ENCODE measurements around a stretch of chr14.

DNA sequence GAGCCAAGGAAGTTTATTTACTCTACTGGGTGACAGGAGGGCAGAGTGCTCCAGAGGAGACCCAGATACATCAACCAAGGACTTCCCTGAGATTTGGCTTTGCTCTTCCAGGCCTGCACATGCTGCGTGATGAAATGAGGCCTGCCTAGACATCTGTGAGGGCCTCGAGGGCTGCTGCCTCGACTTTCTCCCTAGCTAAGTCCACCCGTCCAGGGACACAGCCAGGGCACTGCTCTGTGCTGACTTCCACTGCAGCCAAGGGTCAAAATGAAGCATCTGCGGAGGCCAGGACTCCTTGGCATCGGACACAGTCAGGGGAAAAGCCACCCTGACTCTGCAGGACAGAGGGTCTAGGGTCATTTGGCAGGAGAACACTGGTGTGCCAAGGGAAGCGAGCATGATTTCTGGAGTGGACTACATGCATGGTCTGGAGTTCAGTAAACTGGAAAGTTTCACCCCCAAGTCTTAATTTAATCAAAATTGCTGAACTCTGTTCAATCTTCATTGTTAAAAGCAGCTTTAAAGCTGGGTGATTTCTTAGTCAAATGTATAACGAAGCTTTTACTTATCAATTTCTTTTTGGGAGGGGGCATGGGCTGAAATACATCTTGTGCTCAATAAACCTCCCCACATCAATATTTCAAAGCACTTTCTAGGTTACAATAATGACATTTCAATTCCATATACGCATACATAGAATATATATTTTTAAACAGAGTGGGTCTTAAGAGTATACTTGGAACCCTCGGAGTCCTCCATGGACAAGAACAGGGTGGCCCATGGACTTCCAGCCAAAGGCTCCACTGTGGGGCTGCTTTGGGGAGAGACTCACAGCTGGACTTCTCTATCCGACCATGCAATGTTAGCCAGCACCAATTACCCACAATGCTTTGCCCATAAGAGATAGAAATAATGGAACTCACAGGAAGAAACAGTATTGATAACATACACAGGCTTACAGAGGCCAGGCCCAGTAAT is 10.9 kb downstream of the SLC25A47 start:
- PRO-cap = no peak

DNA sequence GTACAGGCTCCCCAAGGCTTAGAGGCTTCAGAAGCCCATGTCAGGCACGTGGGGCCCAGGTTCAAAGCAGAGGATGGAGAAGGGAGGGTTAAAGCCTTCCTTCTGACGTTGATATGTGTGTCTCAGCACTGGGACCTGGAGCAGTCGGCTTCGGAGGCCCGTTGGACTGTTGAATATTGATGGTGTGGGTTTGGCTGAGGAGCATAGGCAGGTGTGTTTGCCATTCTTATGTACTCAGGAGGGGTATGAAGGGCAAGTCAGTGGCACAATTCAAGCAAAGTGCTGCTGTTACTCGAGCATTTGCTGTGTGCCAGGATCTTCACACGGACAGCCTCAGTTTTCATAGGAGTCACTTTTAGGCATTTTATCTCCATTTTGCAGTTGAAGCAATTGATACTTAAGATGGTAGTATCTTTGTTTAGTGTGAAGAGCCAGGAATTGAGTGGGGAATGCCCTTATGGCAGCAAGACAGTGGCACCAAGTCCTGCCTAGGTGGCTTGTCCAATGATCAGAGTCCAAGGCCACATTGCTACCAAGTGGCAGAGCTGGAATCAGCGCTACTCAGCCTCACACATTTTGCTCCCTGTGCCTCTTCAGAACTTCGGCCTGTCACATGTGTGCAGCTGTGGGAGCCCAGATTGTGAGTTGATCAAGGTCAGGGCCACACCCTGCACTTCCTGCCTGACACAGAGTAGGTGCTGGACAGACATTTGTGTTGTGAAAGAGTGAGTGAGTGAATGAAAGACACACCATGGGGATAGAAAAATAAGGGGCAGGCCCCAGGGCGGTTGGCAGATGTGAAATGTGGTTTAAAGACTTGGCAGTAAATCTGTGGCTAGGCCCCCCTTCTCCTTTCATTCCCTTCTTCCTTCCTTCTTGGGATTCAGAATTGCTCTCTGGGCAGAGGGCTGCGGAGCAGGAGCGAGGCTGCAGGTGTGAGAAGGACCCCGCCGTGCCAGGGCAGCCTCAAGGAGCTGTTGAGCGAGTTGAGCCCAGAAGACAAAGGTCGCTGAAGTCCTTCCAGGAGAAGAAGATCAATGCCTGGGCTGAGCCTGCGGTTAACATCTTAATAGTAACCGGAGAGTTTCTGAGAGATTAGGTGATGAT is 30.1 kb downstream of the WDR25 start:
- PRO-cap = no peak

- PRO-cap = no peak
Measured at GRCh38 chr14:100424587-100425024, 48.3 kb downstream of the WDR25 start.

- PRO-cap = no peak
Measured at GRCh38 chr14:100471777-100472322, 95.6 kb downstream of the WDR25 start.

DNA sequence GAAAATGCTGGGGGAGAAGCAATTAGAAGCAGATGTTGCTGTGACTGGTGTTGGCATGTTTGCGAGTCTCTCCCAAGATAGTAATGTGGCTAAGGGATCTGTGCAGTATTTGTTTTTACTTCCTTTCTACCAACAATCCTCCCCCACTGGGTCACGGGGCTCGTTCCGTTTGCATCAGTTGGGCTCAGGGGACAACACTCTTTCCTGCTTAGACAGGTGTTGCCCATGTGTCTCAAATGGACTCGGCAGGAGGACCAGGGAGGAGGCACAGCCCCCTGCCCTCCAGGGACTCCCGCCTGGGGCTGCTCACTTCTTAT is 100.9 kb downstream of the BEGAIN start:
- PRO-cap = unidirectional peak, minus-strand start at position 87 of the sequence

GRCh38 chr14:100665227-100666217 is 61.2 kb upstream of the DLK1 start:
- PRO-cap = no peak

GRCh38 chr14:100709770-100710257 is 16.9 kb upstream of the DLK1 start:
- PRO-cap = no peak

GRCh38 chr14:100811512-100811876 is 84.8 kb downstream of the DLK1 start:
- PRO-cap = no peak

DNA sequence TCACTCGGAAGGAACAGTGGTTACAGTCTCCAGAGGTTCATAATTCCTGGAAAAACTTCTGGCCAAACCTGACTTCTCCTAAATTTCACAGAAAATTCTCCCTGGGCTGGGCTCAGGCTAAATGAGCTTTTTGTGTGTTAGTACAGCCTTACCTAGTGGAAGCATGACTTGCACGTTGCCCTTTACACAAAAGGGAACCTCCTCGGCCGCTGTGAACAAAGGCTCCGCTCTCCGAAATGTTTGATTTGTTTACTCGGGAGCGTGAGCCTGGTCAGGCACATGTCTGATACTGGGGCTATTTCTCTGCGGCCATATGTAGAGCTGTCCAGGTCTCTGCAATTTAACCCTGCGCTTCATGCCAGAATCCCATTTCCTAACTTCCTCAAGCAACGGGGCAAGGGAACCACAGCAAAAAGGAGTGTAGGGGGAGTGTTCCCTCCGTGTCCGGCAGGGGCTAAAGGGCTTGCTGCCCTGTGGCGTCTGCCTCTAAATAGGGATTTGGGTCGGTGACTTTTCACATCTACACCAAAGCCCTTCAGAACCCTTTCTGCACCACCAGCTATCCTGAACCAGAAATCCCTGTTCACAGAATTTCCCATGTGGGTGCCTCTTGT is 3.2 kb downstream of the RTL1 start:
- PRO-cap = no peak

GRCh38 chr14:101107213-101107550 is 203.7 kb upstream of the RTL1 start:
- PRO-cap = no peak

DNA sequence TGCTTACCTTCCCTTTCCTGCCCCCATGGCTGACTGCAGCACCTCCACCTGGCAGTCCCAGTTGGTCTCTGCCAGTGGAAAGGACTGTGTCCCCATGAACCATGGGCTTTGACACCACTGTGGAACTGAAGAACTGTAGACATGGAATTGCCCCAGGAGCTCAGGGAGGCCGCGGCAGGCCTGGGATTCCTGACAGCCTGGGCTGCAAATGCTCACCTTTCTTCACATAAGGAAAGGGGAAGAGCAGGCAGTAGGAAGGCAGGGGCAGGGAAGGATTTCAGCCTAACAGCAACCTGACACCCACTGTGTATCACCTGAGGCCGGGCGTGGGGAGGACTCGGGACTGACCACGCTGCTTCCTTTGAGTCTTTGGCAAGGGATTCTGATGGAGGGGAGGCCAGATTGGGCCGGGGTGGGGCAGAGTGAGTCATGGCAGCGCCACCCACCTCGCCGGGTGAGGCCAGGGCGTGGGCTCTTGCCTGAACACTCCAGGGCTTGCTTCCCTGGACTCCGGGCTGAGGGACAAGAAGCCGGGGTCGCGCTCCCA is 247.6 kb upstream of the RTL1 start:
- PRO-cap = no peak

GRCh38 chr14:101201794-101202120 is 298.2 kb upstream of the RTL1 start:
- PRO-cap = no peak

- PRO-cap = bidirectional peak, plus-strand start at chr14:101359691, minus-strand start at chr14:101359546
Measured at GRCh38 chr14:101359263-101359960, 402.1 kb upstream of the PPP2R5C start.

DNA sequence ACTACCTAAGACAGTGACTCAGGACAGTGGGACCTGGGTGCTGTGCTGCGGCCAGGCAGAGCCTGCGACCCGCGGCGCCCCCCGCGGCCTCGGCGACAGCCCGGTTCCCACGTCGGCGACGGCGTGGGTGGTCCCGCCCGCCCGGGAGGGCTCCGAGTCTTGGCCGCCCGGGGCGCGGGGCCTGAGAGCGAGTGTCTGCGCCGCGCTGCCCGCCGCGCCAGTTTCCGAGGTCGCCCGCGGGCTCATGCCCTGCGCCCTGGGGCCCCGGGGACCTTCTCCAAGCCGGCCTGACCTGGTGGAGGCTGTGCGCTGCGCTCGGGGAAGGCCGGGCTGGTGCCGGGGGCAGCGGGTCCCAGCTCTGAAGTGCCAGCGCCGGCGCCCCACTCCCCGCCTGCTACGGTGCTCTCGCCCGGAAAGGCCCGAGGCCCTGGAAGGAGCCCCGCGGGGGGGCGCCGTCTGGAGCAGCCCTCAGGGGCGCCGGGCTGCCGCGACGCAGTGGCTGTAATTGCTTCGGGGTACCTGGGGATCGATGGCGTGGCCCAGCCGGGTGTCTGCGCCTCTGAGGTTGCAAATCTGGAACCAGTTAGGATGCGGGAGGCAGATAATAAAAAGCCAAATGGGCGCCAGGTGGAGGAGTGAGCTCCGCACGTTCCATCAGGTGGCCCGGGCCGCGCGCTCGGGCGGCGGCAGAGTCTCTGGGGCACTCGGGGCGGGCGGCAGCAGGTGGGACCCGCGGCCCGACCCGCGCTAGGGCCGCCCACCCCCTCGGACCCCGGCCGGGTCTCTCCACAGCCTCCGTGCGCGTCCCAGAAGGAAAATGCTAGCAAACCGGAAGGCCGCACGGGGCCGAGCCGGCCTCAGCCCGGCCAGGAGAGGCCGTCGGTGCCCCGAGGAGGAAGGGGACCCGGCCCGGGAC is 302.6 kb upstream of the PPP2R5C start:
- PRO-cap = no peak

GRCh38 chr14:101599168-101599367 is 162.4 kb upstream of the PPP2R5C start:
- PRO-cap = no peak

DNA sequence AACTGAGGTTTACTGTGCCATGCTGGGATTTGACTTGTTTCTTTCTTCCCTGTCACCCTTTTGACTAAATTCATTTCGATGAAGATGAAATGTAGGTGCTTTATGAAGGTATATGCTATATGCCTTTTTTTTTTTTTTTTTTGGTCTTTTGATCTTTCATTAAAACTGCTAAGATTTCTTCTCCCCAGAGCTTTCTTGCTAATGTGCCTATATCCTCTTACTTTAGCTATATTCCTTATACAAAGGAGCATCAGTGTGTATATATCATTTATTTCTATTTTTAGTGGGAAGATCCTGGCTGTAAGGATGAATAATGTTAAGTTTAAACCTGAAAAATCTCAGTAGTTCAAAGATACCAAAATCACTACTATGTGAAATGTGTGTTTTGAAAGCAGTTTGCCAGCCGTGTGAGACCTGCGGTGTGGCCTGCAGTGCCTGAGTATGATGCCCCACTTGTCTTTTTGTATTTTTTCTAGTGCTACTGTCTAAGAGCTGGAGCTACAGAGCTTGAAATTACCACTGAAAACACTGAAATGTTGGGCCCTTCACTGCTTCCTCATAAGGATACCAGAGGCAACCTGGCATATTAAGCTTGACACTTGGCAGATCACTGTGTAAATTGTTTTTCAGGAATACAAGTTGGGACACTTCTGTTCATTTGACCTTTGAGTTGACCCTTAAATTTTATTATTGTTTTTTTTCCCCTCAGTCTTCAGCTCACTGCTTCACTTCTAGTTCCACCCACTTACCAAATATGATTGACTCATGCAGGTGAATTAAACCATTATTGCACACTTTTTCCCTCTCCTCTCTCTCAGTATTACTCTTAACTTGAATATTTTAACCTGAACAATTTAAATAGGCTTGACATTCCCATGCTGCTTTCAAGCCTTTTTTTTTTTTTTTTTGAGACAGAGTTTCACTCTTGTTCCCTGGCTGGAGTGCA is 3.4 kb downstream of the PPP2R5C start:
- PRO-cap = no peak

GRCh38 chr14:101814817-101816003 is 53.7 kb downstream of the PPP2R5C start:
- PRO-cap = no peak

DNA sequence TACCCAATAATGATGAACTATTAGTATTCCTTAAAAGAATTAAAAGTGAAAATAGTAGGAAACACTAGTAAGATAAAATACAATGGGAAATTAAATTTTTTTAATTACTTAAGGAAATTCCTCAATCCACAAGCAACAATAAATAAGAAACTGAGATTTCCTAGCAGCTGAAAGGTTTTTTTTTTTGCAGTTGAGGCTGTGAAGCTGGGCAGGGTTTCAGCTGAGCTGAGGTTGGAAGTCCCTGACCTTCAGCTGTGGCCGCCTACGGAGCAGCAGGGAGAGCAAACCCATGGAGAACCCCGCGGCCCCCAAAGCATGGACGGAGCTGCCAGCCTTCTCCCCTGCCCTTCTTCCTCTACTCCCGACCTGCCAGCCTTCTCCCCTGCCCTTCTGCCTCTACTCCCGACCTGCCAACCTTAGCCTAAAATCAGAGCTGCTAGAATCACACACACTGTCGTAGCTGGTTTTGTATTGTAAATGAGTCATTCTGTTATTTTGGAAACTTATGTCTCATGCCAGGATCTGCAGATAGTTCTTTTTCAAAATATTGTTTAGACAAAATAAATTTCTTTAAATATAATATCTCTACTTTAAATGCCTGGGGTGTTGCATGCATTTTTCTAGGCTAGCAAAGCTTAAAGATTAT is 74.6 kb downstream of the PPP2R5C start:
- PRO-cap = no peak

DNA sequence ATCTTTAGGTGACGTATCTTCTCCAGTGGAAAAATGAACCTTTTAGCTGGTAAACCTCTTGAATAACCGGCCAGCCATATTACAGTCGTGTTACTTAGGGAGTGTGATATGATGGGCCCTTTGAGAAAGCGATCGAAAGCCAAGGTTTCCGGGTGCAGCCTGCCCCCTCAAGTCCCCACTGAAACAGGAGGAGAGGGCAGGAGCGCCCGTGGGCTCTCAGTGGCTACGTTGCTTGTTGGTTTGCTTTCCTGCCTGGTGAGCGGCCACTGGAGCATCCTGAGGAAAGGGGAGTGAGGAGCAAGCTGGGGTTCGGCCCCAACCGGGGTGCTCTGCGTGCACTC is 80.6 kb downstream of the PPP2R5C start:
- PRO-cap = no peak

GRCh38 chr14:101851700-101852219 is 90.3 kb downstream of the PPP2R5C start:
- PRO-cap = no peak

All from NALM6 (cell line).